Lower leg skin (tissue), 2 donors: ENCODE measurements around a stretch of chr11.

GRCh38 chr11:128565060-128565392 is 22.3 kb downstream of the ETS1 start:
- PRO-cap = no peak
- RAMPAGE, long total RNA, 2 experiments = no peak in any of the 2 experiments

DNA sequence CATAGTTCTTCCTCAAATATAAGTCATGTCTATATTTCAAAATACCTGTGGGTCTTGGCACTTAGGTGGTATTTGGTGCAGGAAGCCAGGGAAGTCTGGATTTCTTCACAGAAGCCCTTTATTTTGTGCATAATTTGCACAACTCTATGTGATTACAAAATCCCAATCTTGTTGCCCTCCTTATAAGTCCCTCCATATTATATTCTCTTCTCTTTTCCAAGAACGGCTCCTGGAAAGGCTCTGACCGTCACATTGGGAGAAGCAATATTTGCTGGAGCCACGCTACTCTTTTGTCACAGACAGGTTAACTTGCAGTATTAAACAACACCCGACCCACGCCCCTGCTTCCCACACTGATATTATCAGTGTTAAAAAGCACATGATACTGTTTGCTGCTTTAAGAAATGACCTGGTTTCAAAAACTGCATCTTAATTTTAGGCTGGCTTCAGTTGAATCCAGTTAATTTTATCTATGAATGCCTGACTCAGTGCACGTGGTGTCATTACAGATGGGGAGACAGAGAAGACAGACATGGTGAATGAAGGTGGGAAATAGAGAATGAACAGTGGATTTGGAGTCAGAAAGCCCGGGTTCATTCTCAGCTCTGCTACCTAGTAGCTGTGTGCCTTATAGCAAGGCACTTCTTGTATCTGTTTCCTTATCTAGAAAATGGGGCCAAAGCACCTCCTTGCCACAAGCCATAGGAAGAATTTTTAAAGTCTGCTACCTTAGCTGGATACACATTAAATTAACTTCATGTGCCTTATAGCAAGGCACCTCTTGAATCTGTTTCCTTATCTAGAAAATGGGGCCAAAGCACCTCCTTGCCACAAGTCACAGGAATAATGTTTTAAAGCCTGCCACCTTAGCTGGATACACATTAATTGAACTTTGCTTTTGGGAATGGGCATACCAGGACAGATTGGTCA is 3.2 kb downstream of the FLI1 start:
- PRO-cap = no peak
- RAMPAGE, long total RNA, 2 experiments = no peak in any of the 2 experiments

DNA sequence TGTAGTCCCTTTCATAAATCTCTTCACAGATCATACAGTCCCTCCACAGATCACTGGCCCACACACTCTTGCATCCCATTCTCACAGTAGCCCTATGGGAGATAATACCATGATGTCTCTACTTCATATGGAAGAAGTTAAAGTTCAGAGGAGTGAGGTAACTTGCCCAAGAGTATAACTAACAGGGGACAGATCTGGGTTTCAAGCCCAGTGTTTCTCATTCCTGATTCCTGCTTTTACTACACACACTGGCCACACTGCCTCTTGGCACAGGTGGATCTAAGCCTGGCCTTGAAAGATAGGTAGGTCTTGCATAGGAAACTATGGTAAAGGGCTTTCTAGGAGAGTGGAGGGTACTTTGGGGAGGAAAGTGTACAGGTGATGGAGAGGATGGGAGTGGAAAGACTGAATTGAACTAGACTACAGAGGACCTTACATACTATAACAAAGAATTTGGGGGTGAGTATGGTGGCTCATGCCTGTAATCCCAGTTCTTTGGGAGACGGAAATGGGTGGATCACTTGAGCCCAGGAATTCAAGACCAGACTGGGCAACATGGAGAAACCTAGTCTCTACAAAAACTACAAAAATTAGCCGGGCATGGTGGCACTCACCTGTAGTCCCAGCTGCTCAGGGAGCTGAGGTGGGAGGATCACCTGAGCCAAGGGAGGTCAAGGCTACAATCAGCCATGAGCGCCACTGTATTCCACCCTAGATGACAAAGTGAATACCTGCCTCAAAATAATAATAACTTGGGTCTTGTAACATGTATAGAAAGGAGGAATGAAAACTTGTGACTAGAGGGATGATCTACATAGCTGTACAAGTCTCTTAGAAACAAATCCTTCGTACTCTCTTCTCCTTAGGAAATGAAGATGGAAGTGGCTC is 6.5 kb downstream of the FLI1 start:
- PRO-cap = no peak
- RAMPAGE, long total RNA, 2 experiments = no peak in any of the 2 experiments

DNA sequence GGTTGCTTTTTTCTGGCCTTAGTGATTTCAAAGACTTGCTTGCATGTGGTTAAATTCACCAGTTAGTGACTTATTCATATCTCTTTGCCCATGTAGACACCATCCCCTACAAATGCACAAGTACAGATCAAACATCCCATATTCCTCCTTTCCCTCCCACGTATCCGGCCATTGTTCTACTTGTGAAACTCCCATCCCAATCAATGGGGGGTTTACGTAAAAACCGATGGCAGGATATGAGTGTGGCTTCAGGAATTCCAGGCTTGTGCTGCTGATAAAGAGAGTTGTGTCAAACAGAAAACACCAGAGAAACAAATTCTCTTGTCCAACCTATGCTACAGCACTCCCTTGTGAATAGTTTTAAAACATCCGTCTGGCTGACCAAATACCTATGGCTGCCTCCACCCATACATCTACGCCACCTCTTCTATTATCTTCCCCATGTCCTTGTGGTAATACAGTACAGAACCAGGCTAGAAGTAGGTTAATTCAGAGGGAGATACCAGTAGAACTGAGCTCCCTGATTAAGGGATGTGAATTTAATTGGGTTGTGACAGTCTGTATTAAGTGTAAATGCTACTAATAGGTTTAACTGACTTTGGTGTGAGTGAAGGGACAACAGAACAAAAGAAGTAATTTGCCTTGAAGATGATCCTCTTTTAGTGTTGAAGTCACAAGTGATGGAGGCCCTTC is 15.6 kb downstream of the FLI1 start:
- PRO-cap = no peak
- RAMPAGE, long total RNA, 2 experiments = no peak in any of the 2 experiments

DNA sequence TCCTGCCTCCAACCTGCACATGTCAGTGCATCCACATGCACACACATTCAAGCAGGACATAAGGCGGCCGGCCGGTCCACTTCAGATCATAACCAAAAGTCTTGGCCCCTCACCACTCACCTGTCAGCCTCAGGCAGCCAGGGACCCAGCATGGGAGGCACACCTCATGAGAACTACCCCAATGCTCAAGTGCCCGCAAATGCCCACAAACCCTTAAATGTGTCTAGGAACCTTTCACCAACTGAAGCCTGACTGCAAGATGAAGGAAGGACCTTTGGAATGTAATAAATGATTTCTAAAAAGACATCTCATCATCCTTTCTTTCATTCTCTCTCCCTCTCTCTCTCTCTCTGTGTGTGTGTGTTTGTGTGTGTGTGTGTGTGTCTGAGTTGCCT is 31.4 kb downstream of the FLI1 start:
- PRO-cap = no peak
- RAMPAGE, long total RNA, 2 experiments = no peak in any of the 2 experiments

GRCh38 chr11:128726728-128727285 is 32.9 kb downstream of the FLI1 start:
- PRO-cap = no peak
- RAMPAGE, long total RNA, 2 experiments = no peak in any of the 2 experiments

DNA sequence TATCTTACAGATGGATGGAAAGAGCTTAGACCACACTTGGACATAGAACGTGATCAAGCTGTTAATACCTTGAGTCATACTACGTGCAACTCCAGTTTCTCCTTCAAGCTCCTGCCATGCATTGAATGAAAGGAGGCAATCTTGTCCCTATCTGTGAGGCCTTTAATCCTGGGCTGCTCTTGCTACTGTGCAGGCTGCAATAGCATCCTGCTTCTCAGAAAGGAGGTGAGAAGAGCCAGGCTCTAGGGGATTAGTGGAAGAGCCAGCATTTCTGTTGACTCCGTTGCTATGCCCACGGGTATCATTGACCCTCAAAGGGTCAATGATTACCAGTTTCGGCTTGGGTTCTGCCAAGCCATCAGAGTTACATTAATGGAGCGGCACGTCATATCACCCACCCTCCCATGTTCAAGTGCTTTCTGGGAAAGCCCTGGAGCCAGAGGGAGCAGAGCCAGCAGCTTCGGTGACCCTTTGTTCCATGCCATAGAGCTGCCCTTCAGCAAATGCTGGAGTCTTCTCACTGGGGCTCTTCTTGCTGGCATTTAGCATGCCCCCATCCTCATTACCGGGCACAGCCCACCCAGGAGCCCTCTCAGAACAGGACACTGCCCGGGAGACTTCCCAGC is 14.8 kb downstream of the KCNJ1 start:
- PRO-cap = no peak
- RAMPAGE, long total RNA, 2 experiments = no peak in any of the 2 experiments

- PRO-cap = no peak
- RAMPAGE, long total RNA, 2 experiments = no peak in any of the 2 experiments
These were observed 3.4 kb downstream of the KCNJ5 start for GRCh38 chr11:128894604-128894932.

- PRO-cap = no peak
- RAMPAGE, long total RNA, 2 experiments = no peak in any of the 2 experiments
These were observed 12.0 kb downstream of the KCNJ5 start for GRCh38 chr11:128903130-128903629.

GRCh38 chr11:128928445-128928943 is 14.2 kb downstream of the TP53AIP1 start:
- PRO-cap = no peak
- RAMPAGE, long total RNA, 2 experiments = no peak in any of the 2 experiments

DNA sequence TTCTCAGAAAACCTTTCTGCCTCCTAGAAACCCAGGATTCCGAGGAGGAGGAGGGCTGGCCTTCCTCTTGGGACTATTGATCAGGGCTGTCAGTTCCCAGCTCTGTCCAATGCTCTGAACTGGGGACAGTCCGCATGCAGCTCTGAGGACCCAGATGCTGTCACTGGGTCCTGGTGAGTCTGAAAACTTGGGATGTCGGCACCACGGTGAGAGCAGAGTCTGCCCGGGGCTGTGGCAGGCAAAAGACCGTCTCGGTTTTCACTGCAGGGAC is 5.3 kb downstream of the TP53AIP1 start:
- PRO-cap = no peak
- RAMPAGE, long total RNA, 2 experiments = no peak in any of the 2 experiments

DNA sequence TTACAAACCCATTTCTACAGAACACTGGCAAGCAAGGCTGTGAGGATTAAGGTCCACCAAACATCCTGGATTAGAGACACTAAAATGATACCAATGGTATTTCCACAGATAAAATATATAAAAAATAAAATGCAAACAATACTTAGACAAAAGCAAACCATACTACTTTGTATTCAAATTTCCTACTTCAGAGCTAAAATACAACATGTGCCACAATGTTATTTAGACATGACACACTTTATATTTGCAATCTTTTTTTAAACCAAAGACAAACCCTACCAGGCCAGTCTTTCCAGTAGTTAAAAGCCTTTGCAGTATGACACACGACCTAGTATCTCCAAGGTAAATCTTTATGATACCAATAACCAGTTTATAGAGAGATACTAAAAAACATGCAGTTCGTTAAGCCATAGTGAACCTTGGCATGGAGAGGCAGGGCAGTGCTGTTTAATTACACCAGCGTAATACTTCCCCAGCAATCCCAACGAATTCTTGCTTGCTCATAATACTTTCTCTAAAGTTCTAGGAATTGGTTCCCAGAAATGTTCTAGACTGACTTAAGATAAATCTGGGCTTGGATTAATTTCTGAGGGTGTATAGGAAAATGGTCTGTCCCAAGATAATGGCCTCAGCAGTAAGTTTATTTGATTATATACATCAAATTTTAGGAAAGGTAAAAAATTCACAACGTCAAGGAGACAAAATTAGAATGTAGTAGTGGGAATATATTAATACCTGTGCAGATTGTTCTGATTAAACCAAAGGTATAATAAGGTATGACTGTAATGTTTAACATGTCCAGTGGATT is 71.5 kb upstream of the TP53AIP1 start:
- PRO-cap = no peak
- RAMPAGE, long total RNA, 2 experiments = no peak in any of the 2 experiments

- PRO-cap = unidirectional peak, plus-strand start at chr11:129278871
- RAMPAGE, long total RNA, 2 experiments = no peak in any of the 2 experiments
These were observed 86.3 kb upstream of the ARHGAP32 start for GRCh38 chr11:129278374-129278949.

DNA sequence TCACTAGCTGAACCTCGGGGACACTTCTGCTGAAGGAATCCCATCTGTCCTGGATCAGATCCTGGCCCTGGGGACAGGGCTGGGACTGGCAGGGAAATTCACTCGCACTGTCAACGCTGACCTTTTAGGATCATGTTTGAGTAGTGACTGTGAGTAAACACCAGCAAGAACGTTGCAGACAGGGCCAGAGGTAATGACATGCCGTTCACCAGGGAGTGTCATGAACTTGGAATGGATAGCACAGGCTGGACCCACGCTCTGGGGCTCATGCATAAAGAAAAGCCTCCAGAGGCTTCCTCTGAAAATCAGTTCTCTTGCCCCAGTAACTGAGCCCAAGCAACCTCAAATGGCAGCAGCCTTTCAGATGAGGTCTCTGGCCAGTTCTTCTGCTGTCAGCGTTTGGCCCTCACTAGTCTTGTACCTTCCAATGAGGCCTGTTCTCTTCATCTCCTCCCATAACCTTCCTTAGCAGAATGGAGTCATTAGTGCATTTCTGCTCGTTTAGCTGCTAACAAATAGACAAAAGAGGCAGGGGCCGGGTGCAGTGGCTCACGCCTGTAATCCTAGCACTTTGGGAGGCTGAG is 51.0 kb upstream of the BARX2 start:
- PRO-cap = no peak
- RAMPAGE, long total RNA, 2 experiments = no peak in any of the 2 experiments

GRCh38 chr11:129374879-129375322 is 747 bp upstream of the BARX2 start:
- PRO-cap = no peak
- RAMPAGE, long total RNA, 2 experiments = no peak in any of the 2 experiments

DNA sequence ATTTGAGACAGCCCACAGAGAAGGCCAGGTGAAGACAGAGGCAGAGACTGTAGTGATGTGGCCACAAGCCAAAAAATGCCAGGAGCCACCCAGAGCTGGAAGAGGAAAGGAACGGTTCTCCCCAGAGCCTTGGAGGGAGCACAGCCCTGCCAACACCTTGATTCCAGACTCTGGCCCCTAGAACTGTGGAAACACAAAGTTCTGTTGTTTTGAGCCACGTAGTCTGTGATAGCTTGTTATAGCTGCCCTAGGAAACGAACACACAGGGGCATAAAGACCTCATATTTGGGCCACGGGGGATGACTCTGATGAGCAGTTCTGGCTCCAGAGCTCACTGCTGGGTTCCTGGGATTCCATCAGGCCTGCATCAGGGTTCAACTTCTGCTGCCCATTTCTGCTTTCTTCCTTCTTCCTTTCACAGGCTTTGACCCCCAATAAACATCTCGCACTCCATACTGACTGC is 167.5 kb downstream of the BARX2 start:
- PRO-cap = no peak
- RAMPAGE, long total RNA, 2 experiments = no peak in any of the 2 experiments

GRCh38 chr11:129814191-129814800 is 1.4 kb upstream of the TMEM45B start:
- PRO-cap = unidirectional peak, minus-strand start at chr11:129814687
- RAMPAGE, long total RNA, 2 experiments = no peak in any of the 2 experiments

- PRO-cap = no peak
- RAMPAGE, long total RNA, 2 experiments = no peak in any of the 2 experiments
These were observed 34.7 kb downstream of the NFRKB start for GRCh38 chr11:129860691-129861049.

DNA sequence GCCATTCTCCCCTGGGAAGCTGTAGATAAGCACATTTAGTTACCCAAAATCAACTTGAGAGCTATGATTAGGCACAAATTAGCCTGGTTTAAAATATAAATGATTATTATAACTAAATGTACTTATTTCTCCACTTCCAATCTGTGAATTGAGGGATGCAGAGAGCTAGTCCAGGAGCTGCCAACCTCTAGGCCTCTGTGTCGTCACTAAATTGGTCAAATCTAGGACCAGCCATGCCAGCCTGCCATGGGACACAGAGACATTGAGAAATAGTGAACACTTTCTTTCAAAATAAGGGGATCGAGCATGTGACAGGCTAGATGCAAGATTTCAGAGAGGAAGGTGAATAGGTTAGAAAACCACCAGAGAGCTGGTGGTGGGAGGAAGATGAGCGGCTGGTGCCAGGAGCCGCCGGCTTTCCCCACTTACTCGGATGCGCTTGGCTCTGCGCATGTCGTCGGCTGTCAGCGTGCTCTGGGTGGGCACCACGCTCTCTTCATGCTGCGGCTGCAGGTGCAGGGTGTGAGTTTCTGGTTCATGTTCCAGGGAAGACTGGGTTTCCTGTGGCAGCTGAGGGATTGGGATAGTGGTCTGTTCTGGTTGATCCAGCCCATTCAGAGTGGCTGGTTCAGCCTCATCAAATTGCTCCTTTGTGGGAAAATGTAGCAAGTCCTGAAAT is 35.3 kb upstream of the NFRKB start:
- PRO-cap = no peak
- RAMPAGE, long total RNA, 2 experiments = no peak in any of the 2 experiments

- PRO-cap = no peak
- RAMPAGE, long total RNA, 2 experiments = no peak in any of the 2 experiments
These were observed 19.6 kb upstream of the PRDM10 start for GRCh38 chr11:130022169-130022708.